Zone of skin (tissue), 1 donor: ENCODE results near the genes PLA2G2E and FAM43B.

DNA sequence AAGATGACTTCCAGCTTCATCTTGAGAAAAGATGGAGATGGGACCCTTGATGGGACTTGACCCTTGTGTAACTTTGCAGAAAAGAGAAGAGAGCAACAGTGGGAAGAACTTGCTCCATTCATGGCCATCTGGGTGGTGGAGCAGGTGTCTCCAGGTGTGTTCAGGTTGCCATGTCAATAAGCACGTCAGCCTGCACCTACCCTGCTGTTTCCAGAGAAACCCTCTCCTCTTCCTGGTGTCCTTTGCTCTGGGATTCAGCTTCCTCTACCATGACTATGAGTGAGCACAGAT, 21.8 kb upstream of the OTUD3 start:
- RRBS: no CpG with 5 or more reads among the region's 1 CpG

DNA sequence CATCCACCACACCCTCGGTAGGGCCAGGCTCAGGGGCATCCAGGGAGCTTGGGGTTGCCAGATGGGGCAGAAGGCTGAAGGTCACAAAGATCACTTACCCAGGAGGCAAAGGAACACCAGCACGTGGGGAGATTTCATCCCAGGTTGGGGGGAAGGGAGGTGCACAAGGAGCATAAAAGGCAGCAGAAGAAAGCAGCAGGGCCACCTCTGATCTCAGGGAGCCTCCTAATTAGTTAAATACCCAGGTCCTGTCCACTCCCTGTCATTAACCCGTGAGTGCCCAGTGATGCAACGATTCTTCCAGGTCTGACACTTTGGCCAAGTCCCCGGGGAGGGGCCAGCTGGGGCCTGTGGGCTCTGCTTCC, at the start of gene PLA2G2E:
Gene PLA2G2E, minus strand, starts transcription at position 196 of the 365 bp plus-strand sequence.
- RRBS: no CpG with 5 or more reads among the region's 5 CpGs

GRCh38 chr1:20027894-20029141, 41.7 kb upstream of the PLA2G5 start:
- RRBS: no CpG with 5 or more reads among the region's 15 CpGs

GRCh38 chr1:20366387-20366972, 75.8 kb downstream of the VWA5B1 start:
- RRBS: 2% methylated on average over 10 of the region's 65 CpGs

DNA sequence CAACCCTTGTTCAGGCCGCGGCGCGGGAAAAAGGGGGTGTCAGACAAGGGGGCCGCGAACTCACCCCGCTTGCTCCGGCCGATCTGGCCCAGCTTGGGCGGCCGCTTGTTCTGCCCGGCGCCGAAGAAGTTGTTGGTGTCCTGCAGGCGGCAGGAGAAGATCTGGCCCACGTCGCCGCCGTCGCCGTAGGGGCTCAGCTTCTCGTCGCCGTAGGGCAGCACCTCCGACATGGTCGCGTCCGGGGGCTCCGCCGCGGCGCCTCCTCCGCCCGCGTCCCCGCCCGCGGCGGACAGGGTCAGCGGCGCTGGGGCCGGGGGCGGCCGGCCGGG, 896 bp downstream of the CAMK2N1 start:
- RRBS: 1% methylated on average over 29 of the region's 45 CpGs

DNA sequence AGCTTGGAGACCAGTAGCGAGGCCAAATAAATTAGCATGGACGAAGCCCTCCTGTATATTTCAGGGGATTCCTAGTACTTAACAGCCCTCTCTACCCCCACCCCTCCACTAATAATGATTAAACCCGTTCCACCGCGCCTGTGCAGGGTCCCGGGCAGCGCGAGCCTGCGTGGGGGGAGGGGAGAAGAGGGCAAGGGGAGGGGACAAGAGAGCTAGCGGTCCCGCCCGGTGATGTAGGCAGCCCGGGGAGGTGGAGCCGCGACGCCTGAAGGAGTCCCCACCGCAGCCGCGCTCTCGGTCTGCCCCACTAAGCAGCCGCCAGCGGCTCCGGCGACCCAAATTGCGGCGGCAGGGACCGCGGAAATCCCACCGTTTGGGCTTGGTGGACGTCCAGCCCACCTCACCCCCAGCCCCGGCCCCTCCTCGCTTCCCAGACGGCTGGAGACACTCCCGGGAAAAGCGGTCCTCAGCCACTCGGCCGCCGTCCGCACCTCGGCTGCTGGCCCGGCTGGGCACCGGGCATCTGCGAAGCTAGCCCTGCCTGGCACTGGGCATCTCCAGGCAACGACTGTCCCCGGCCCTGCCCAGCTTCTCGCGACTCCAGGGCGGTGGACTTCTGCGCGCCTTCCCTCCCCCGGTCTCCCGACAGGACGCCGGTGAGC, at the start of gene FAM43B:
Gene FAM43B, plus strand, starts transcription at position 297 of the 662 bp plus-strand sequence.
- RRBS: 2% methylated on average over 43 of the region's 54 CpGs

- RRBS: no CpG with 5 or more reads among the region's 12 CpGs
Measured at GRCh38 chr1:20590267-20591100, 1.6 kb downstream of the CDA start.

DNA sequence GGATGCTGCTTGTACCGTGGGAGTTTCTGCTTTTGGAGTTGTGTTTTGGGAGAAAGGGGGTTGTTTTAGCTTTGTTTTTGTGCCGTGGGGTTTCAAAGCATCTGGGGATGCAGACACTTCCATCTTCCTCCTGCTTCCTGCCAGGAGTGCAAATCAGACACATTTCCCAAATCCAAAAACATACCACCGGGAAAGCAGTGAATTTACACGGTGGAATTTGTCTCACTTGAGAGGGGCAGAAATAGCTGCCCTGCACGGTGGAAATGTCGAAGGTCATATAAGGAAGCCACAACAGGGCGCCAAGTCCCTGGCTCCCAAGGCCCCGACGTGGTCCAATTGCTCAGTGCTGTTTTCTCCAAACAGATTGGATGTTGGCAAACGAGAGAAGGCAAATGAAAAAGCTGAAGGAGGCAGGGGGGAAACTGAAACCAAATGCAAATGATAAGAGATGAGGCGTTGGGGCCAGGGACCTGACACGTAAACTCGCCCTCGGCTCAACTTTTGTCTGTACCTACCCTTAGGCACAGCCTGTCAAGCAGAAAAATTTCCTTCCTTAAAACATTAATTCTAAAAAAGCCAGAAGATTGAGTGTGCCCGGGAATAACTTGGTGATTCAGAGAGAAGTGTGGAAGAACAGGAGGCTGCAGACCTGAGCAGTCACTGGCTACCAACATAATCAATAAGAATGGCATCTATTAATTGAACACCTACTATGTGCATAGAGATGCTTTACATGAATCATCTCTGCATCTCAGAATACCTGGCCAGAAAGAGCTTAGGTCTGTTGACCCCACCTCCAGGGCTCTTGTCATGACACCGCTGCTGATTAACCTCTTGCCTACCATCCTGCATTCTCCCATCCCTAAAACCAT, 16.7 kb upstream of the PINK1 start:
- RRBS: no CpG with 5 or more reads among the region's 16 CpGs

GRCh38 chr1:20633668-20634223, 488 bp downstream of the PINK1 start:
- RRBS: 1% methylated on average over 34 of the region's 48 CpGs

- RRBS: no CpG with 5 or more reads among the region's 13 CpGs
Measured at GRCh38 chr1:20806982-20807719, 20.0 kb upstream of the HP1BP3 start.

DNA sequence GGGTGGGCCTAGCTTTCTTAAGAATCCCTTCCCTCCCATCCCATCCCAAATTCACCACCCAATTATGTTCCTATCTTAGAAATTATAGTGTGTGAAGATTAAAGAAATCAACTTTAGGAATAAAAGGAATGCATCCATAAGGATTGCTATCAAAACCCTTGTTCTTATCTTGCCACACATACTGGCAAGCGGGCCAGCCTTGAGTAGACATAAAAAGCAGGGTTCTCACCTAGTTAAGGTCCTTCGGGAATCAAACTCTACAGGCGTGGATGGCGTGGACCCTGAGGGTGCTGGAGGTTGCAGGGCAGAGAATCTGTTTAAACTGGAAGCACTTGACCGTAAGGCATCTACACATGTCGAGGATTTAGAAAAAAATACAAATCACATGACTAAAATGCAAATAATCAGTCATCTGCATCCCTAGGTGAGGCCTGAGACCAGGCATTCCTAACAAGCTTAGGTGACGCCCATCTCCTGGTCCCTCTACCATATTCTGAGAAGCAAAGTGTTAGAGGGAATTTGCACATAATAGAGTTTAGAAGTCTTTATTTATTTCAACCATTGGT, 66.3 kb upstream of the HP1BP3 start:
- RRBS: no CpG with 5 or more reads among the region's 7 CpGs

- RRBS: no CpG with 5 or more reads among the region's 4 CpGs
Measured at GRCh38 chr1:20885969-20886424, 98.9 kb upstream of the HP1BP3 start.

GRCh38 chr1:21149836-21150381, 26.8 kb downstream of the EIF4G3 start:
- RRBS: no CpG with 5 or more reads among the region's 2 CpGs

DNA sequence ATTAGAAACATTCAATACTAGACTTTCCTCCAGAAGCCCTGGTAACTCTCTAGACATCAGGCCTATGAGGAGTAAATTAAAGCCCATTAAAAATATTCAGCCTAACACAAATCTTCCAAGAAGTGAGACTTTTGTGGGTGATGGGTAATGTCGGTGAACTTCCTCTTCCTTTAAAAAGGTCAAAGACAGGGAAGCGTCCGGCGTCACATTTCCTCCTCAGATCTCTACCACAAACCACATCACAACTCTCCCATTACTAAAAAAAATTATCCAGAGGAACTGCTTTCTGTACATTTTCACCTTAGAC, 1.4 kb downstream of the EIF4G3 start:
- RRBS: no CpG with 5 or more reads among the region's 4 CpGs

DNA sequence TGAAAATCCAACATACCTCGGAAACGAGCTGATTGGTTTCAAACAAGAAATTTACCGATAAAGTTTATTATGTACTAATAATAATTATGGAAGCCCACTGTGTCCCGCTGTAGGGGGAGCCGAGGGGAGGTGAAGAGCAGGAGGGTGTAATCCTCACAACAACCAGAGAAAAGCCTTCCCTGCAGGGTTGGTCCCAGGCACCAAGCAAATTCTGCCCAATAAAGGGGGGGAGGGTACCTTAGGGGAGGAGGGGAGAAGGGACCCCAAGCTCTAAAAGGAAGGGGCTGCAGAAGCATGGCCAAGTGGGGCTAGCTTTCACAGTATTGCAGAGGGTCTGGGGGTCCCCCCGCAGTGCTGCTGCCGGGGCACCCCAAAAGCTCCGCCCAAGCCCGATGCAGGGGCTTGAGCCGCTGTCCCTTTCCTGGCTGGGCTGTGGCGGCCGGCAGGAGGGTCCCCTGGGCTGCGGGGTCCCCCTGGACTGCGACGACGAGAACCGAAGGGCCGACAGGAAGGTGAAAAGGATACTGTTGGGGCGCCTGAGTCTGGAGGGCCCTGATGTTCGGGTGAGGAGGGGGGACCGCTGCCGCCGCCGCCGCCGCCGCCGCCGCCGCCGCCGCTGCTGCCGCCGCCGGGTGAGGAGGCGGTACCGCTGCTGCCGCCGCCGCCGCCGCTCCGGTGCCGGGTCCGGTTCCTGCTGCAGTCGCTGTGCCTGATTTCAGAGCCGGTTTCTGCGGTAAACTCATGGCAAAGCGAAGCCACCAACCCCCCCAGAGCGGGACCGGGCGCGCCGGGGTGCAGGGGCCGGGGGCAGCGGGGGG, 838 bp downstream of the EIF4G3 start:
- RRBS: 1% methylated on average over 22 of the region's 56 CpGs

DNA sequence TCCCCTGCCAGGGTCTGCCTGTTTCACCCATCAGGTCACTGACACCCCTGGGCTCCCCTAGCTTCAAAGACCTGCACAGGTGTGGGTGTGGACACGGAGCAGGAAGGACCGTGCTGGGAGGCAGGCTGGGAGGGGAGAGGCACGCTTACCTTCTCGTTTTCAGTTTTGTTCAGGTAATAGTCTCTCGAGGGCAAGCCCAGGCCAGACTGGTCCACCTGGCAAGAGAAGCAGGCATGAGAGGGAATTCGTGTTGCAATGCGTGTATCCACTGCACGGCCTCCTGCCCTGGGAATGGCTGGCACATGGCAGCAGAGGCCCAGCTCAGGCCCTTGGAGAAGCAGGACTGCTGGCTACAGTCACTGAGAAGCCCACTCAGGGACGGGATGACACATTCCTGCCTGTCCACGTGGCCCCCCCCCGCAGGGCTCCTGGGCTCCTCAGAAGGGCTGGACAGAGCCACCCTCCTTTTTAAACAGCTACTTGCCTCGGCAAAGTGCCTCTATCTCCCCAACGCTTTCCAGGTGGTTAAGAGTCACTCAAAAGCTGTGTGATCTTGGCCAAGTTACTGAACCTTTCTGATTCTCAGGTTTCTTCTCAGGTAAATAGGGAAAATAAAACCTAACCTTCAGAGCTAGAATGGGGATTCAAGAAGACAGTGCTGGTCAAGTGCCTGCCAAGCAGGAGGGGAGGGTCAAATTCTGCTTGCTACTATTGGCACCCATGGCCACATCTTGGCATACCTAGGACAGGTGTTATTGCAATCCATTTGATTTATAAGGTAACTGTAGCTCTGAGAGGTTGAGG, 32.7 kb downstream of the ECE1 start:
- RRBS: no CpG with 5 or more reads among the region's 13 CpGs

DNA sequence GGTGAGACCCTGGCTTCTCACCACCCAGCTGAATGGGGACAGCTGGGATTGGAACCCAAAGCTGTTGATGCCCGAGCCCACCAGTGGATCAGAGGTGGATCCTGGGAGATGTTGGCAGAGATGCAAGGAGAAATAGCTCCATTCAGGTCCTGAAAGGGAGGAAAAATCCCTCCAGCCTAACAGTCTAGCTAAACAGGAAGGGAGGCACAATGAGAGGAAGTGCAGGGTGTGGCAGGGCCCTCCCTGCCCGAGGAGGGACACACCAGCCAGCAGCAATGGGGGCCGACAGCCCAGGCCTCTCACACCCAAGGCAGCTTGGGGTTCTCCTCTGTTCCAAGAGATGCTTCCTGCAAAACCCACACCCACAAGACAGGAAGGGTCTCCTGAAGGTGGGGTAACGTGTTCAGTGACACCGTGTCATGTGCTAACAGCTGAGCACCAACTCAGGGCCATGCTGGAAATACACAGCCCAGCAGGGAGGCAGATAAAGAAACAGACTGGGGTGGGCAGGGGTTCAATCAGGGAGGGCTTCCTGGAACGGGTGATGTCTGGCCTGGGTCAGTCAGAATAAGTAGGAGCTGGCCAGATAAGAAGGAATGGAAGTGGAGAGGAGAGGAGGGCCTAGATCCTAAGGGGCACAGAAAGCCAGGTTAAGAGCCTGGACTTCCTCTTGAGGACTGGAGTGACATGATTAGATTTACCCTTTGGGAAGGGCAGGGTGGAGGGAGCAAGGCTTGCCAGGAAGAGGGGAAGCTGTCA, 10.2 kb downstream of the ECE1 start:
- RRBS: no CpG with 5 or more reads among the region's 6 CpGs

GRCh38 chr1:21343777-21344149, 53.5 kb upstream of the ECE1 start:
- RRBS: no CpG with 5 or more reads among the region's 5 CpGs

- RRBS: 1% methylated on average over 31 of the region's 48 CpGs
Measured at GRCh38 chr1:21345029-21345415, 54.8 kb upstream of the ECE1 start.

- RRBS: 92% methylated on average over 6 of the region's 13 CpGs
Measured at GRCh38 chr1:21550814-21551477, 41.7 kb downstream of the ALPL start.